ENCODE data around the genes LMNB2 and DIRAS1.

DNA sequence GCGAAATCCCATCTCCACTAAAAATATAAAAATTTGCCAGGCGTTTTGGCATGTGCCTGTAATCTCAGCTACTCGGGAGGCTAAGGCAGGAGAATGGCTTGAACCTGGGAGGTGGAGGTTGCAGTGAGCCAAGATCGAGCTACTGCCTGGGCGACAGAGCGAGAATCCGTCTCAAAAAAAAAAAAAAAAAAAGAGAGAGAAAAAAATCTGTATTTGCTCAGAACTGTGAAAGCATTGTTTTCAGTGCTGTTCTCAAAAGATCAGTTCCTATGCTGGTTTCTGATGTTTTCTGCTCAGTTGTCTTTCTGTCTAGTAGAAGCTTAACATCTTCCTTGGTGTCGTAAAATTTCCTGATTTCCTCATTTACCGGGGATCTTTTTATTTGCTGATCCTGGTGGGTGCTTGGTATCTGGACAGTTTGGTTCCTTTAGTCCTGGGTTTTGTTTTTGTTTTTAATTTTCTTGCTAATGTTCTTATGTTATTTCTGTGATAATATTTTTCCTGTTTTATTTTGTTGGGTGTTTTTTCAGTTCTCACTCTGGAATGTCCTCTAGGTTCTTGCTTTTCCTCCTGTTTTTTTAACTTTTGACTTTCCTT lies 2.7 kb downstream of the SF3A2 start:
- RRBS: no CpG with 5 or more reads among the region's 9 CpGs

DNA sequence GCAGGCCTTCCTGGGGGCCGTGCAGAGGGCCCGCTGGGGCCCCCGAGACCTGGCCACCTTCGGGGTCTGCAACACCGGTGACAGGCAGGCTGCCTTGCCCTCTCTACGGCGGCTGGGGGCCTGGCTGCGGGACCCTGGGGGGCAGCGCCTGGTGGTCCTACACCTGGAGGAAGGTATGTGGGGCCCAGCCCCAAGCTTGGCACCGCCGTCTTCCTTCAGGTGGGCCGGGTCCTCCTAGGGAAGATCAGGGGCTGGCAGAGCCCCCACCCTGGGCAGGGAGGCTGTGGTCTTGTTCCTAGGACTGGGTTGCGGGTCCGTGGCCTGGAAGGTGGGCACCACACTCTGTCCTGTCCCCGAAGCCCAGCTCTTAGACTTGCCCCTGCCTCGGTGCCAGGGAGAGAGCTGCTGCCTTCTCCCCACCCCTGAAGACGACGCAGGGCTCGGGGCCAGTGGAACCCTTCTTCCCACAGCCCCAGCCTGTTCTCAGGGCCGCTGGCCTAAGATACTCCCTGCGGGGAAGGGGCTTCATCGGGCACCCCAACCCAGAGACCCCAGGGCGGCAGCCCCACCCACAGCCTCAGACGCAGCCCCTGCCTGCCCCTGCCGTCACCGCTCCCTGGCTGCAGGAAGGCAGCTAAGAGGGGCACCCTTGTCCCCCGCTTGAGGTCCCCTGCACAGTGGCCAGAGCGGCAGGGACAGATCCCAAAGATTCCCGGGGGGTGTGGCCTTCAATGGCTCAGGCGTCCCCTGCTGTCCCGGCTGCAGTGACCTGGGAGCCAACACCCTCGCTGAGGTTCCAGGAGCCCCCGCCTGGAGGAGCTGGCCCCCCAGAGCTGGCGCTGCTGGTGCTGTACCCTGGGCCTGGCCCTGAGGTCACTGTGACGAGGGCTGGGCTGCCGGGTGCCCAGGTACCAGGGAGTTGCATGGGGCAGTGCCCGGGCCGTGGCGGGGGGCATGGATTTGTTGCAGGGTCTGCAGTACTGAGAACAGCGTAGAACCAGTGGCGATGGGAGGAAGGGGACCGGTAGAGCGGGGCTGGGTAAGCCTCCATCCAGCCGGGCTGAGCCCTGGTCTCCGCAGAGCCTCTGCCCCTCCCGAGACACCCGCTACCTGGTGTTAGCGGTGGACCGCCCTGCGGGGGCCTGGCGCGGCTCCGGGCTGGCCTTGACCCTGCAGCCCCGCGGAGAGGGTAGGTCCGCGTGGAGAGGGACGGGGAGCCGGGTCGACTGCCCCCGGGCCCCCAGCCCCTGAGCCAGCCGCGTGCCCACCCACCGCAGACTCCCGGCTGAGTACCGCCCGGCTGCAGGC lies 903 bp downstream of the AMH start:
- RRBS: 29% methylated on average over 29 of the region's 67 CpGs

DNA sequence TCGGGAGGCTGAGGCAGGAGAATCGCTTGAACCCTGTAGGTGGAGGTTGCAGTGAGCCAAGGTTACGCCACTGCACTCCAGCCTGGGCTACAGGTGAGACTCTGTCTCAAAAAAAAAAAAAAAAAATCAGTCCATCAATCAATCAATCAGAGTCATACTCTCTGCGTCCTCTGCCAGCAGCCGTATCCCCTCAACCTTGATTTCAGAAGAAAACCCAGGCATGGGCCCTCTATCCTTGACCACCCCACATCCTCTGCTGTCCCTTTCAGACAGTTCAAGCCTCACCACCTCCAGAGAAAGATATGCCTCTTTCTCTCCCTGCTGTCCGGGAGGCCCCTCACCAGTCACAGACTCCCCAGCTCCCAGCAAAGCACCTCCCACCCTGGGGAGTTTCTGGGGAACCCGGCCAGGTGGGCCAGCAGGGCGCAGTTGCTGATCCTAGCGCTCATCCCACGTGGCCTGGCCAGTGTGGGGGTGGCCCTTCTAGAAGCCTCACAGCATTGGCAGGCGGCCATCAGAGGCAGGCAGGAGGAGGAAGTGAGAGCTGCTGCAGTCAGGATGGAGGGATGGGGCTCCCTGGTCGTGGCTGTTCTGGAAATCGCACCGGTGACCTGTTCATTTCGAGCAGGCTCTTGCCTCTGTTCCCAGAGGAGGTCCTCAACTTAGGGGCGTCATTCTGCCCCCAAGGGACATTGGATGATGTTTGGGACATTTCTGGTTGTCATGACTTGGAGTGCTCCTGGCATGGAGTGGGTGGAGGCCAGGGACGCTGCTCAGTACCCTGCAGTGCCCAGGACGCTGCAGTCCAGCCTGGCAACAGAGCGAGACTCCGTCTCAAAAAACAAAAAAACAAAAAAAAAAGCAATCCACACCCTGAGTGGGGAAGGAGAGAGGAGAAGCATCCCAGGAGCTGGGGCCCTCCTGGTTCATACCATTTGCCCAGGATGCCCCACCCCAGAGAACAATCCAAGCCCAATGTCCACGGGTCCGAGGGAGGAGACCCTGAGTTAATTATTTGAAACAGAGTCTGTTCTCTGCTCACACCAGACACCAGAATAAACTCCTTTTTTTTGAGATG lies 10.3 kb upstream of the JSRP1 start:
- RRBS: 9% methylated on average over 2 of the region's 22 CpGs

DNA sequence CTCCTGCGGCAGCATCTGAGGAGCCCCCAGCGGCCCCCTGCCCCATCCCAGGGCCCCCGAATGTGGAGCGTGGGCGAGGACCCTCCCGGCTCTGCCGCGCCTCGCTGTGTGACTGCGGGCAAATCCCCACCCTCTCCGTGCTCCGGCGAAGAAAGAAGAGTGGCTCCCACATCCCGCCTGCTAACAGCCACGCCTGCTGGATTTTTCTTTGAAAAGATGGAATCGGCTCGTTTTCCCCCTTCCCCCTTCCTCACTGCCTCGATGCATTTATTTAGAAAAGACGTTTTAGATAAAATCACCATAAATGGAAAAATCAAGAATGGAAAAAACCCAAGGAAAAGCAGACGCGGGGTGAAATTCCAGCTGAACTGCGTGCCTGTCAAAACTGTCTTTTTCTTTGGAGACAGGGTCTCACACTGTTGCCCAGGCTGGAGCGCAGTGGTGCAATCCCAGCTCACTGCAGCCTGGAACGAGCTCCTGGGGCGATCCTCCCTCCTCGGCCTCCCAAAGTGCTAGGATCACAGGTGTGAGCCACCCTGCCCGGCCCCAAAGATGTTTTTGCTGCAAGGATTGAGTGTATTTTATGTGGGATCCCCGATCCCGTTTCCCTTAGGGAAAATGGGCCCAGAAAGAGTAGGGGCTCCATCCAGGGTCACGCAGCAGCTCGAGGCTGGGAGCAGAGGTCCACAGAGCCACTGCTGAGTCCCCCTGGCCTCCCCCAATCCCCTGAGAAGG lies 776 bp upstream of the PEAK3 start:
- RRBS: 23% methylated on average over 11 of the region's 31 CpGs

DNA sequence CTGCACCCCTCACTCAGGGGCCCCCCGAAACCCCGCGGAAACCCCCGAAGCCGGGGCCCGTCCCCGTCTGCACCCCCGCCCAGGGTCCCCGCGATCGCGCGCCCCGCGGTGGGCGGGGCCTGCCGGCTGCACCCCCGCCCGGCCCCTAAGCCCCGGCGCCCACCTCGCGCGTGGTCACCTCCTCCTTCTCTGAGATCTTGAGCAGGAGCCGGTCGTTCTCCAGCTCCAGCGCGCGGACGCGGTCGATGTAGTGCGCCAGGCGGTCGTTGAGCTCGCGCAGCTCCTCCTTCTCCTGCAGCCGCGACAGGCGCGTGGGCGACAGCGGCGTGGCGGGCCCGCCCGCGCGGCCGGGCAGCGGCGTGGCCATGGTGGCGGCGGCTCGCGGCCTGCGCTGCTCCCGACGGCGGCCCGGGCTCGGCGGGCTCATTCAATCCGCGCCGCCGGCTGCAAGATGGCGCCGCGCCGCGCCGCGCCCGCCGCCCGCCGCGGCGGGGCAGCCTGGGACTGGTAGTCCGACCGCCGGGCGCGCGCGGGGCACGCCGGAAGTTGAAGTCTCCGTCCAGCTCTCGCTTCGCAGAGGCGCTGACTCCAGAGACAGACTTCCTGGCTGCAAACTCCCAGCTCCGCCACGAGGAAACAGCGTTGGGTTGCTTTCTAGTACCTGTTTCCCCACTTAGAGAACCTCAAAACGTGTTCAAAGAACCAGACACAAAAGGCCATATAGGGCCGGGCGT lies at the start of gene LMNB2:
TSS of gene LMNB2 (minus strand) at position 453 of the 734 bp plus-strand sequence.
- RRBS: 4% methylated on average over 46 of the region's 99 CpGs

DNA sequence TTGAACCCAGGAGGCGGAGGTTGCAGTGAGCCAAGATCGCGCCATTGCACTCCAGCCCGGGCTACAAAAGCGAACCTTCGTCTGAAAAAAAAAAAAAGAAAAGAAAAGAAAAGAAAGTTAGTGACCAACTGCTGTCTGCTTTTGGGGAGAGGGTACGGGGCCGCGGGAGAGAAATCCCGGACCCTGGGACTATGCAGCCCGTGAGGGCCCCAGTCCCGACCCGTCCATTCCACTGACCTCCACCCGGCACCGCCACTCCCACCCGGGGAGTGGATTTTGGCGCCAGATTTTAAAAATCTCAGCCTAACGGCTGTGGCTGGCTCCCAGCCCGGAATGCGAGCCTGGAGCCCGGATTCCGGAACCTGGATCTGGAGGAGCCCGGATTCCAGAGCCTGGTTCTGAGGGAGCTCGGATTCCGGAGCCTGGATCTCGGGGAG lies 6.0 kb upstream of the LMNB2 start:
- RRBS: 81% methylated on average over 15 of the region's 26 CpGs

GRCh38 chr19:2479119-2479578 lies 3.2 kb downstream of the GADD45B start:
- RRBS: no CpG with 5 or more reads among the region's 18 CpGs

DNA sequence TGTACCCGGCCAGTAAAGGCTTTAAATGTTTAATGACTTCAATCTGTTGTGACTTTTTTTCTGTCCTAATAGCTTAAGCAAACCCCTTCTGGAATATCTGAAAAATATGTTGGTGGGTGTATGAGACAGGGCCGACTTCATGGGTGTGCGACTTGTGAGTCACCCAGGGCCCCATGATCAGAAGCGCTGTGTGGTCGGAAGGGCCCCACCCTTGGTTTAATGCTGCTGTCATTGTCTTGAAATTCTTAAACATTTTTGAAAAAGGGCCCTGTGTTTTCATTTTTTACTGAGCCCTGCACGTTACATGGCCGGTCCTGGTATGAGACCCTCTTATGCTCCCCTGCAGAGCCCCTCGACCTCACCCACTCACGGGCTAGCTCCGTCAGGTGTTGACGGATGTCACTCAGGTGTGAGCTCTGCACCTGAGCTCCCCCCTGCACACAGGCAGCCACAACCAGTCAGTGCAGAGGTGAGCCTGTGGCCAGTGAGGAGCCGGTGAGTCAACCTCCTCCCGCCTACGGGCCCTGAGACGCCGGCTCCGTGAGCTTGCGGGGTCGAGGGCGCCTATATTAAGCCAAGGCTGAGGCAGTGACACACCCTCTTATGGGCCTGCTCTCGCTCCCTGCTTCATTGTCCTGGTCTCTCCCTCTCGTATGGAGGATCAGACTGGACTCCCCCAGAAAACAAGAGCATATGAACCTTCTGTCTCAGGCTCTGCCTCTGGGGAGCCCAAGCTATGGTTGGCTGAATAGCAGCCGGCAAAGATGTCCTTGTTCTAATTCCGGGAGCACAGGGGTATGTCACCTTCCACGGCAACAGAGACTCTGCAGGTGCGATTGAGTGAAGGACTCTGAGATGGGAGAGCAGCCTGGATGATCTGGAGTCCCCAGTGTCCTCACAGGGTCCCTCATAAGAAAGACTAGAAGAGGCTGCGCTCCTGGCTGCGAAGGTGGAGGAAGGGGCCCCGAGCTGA lies 27.8 kb downstream of the GADD45B start:
- RRBS: no CpG with 5 or more reads among the region's 29 CpGs

DNA sequence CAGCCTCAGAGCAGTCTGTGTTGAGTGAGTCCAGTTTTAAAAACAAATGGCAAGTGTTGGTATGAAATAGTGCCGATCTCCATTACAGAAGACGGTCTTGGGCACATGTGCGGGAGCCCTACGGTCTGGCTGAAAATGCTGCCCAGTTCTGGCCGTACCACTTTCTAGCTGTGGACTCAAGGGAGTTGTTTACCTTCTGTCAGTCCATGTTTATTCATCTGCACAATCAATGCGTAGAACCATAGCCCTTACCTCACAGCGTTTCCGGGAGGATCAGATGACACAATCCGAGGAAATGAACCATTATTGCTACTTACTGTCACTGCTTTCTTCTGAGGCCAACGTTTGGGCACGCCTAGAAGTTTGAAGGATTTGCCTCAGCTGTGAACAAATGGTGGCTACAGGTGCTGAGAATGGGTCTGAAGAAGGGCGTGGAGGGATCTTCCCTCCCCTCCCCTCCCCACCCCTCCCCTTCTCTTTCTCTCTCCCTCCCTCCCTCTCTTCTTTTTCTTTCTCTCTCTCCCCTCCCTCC lies 31.2 kb downstream of the GADD45B start:
- RRBS: no CpG with 5 or more reads among the region's 12 CpGs

DNA sequence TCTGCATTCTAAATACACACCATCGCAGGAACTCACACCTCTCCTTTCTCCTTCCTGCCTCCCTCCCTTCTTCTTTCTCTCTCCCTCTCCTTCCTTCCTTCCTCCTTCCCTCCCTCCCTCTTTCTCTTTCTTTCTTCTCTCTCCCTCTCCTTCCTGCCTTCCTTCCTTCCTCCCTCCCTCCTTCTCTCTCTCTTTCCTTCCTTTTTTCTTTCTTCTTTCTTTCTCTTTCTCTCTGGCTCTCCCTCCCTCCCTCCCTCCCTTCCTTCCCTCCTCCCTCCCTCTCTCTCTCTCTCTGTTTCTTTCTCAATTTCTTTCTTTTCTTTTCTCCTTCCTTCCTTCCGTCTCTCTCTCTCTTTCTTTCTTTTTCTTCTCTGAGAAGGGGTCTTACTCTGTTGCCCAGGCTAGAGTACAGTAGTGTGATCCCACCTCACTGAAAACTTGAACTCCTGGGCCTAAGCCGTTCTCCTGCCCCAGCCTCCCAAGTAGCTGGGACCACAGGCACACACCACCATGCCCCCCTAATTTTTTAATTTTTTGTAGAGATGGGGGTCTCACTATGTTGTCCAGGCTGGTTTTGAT lies 64.0 kb downstream of the GADD45B start:
- RRBS: no CpG with 5 or more reads among the region's 3 CpGs

GRCh38 chr19:2542310-2543135 lies 66.6 kb downstream of the GADD45B start:
- RRBS: no CpG with 5 or more reads among the region's 22 CpGs

GRCh38 chr19:2721310-2721862 lies at the start of gene DIRAS1:
TSS of gene DIRAS1 (minus strand) at chr19:2721372.
- RRBS: 15% methylated on average over 50 of the region's 71 CpGs

DNA sequence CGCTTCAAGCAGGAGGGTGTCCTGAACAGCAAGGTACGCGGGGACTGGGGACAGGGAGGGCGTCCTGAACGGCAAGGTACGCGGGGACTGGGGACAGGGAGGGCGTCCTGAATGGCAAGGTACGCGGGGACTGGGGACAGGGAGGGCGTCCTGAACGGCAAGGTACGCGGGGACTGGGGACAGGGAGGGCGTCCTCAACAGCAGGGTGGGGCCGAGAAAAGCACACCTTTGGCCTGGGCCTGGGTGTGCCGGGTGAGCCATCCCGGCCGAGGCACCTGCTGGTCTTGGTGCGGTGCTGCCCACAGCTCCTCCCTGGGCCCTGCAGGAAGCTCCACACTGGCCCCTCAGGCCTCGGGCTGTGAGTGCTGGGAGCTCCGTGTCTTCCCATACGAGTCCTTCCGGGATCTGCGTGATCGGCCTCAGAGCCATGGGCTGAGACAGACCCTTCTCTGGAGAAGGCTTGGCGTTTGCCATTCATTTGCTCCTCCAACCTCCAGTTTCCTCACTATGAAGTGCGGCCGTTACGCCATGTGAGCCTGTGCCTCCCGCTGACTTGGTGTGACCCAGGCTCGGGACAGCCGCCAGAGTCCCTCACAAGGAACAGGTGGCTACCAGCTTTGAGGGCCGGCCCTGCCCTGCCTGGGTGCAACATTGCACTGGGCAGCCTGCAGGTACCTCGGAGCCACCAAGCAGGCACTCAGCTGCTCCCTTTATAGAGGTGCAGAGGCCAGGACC lies 7.8 kb upstream of the ZNF554 start:
- RRBS: no CpG with 5 or more reads among the region's 35 CpGs

GRCh38 chr19:2888726-2889336 lies 11.9 kb upstream of the ZNF57 start:
- RRBS: 84% methylated on average over 7 of the region's 43 CpGs

DNA sequence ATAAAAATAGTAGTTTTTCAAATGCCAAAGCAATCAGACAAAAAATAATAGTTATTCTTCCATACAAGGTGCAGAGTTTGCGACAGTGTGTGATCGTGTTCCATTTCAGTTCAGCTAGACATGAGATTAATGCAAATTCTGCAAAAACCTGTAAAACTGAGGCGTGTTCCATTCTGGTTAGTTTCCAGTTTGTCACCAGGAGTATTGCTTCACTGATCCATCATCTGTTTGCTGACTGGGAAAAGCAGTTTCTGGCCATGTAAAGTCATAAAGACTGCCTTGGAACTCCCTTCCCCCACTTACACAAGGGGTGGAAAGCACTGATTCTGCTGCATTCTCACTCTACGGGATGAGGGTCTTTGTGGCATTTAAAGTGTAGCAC lies 1.8 kb downstream of the ZNF57 start:
- RRBS: no CpG with 5 or more reads among the region's 4 CpGs

GRCh38 chr19:2926613-2927273 lies 18.0 kb downstream of the ZNF77 start:
- RRBS: 93% methylated on average over 14 of the region's 47 CpGs

DNA sequence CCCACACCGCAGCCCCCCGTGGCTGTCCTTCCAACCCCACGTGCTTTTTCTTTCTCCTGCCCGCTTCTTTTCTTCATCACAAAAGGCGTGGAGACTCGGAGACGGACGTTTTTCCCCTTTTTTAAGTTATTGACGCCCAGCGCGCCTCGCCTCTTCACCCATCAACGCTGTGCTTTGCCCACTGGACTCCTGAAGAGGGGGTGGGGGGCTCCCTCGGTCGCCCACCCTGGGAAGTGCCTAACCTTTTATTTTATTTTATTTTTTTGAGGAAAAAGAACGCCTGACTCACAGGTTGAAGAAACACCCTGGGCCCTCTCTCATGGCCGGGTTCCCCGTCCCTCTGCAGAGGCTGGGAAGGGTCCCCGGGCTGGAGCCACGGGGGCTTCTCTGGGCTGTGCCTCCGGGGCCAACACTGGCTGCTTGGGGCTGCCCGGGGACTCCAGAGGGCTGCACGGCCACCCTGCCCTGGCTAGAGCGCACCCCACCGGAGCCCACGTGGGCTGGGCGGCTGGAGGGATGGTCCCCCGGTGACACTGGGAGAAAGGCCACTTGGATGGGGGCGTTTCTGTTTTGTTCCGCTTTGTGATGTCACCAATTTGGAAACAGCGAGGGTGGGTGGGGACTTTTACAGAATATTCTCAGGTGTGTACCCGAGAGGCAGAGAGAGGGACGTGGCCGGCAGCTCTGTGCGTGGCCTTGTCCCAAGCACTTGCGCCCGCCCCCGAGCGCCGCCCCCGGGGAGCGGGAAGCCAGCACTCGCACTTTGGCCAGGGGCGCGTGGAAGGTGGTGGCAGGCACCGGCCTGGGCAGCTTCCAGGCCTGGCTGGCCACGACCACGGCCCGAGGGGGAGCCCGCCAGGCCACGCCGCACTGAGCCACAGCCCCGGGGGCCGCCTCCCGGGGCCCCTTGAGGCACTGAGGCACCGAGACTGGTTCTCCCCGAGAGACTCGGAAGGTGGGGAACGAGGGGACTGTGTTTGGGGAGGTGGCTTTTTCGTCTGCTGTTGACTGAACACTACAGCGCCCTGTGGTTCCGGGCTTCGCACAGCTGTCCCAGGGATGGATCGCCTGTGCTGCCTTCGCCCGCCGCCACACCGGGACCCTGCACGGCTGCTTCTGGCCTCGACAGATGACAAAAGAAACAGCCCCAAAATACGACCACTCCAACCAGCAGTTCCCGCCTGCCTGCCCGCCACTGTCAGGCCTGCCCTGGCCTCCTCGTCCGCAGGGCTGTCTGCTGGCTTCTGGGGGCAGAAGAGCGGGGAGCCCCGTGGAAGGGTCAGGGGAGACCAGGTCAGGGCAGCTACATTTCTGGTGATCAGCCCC lies 13.8 kb upstream of the GNA15 start:
- RRBS: 86% methylated on average over 31 of the region's 77 CpGs

- RRBS: no CpG with 5 or more reads among the region's 6 CpGs
These were observed 10.6 kb upstream of the GNA15 start for GRCh38 chr19:3125290-3125489.

DNA sequence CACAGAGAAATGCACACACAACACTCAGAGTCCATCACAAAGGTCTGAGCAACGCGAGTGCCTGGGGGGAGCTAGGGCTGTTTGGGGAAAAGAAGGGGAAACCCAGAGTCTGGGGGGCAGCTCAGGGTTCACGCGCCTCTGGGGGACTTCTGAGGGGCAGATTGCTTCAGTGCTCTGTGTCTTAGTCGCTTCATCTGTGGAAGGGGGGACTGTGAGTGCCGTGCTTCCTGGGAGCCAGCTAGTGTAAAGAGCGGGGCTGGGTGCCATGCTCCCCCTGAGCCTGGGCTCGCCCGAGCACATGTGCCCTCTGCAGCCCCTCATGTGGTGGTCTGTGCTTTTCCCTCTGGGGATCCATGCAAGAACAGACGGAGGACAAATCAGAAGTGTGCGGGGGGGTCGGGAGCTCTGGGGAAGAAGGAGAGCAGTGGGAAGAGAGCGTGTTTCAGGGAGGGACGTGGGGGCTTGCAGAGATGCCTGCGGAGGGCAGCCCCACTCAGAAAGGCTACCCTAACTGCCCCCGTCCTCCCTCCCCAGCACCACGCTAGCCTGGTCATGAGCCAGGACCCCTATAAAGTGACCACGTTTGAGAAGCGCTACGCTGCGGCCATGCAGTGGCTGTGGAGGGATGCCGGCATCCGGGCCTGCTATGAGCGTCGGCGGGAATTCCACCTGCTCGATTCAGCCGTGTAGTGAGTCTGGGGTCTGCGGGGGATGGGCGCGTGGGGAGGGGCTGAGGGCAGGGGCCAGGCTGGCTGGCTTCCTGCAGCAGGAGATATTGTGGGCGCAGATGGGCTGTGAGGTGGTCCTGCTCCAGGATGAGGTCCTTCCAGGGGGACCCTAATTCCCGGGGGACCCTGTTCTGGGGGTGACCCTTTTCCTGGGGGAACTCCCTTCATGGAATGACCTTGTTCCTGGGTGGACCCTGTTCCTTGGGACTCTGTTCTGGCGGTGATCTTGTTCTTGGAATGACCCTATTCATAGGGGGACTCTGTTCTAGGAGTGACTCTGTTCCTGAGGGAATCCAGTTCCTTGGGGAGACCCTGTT lies 14.1 kb downstream of the GNA15 start:
- RRBS: no CpG with 5 or more reads among the region's 34 CpGs

DNA sequence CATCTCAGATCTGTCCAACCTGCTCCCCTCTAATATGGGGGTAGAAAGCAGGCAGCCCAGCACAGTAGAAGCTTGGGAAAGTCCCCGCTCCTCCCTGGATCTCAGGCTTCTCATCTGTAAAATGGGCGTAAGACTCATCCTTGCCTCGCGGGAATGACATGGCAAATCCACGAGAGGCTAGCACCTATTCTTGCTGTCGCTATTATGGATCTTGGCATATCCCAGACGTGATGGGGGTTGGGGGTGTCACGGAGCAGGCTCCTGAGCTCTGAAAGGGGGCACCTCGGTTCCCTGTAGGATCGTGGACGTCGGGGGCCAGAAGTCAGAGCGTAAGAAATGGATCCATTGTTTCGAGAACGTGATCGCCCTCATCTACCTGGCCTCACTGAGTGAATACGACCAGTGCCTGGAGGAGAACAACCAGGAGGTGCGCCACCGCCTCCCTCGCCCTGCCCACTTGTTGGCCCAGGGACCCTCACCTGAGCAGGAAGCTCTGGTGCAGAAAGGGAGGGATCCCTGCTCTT lies 19.8 kb downstream of the GNA15 start:
- RRBS: no CpG with 5 or more reads among the region's 20 CpGs